Tongue (tissue), 2 donors: Measurements from ENCODE around the gene PHYH.

- RAMPAGE, long total RNA, result no peak
These were observed 44.5 kb upstream of the ECHDC3 start for GRCh38 chr10:11697570-11698190.

DNA sequence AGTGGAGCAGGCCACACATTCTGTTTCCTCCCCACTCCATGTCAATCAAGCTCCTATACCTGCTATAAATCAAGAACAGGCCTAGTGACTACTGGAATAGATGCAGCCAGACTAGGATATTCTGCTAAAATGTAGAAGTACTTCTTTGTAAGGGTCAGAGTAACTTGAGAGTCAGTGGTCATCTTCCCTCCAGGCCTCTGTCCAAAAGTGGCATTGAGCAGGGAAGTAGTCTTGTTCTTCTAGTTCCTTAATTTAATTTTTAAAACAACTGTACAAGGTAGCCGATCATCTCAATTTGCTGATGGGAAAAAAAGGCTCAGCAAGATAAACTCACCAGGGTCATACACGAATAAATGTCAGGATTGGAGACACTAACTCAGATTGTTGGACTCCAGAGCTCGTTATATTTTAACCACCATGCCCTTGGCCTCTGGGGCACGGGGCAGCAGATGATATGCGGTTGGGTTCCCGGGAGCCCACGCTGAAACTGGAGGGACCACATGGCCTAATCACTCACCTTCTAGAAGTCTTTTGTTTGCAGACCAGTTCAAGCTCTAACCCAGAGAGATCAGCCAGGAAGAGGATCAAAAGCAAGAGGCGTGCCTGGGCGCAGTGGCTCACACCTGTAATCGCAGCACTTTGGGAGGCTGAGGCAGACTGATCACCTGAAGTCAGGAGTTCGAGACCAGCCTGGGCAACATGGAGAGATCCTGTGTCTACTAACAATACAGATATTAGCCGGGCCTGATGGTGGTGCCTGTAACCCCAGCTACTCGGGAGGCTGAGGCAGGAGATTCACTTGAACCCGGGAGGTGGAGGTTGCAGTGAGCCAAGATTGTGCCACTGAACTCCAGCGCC, 42.7 kb upstream of the ECHDC3 start:
- RAMPAGE, long total RNA, result no peak

DNA sequence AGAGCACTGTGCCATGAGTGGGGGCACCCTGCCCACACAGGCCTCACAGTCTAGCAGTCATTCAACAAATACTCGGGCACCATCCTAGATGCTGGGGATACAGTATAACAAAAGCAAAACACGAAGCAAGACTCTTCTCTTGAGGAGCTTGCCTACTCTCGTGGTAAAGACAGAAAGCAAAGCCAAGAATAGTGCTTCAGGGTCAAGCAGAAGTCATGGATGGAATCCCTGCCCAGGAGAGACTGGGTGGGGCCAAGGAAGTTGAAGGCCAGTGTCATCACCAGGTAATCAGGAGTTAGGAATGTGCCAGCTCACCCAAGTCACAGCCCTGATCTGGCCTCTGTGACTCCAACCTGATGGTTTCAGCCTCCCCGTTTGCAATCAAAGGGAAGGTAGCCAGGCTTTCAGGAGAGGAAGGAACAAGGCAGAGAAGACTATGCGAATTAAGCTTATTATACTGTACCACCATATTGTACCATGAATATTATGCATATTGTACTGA, 58.9 kb downstream of the PROSER2 start:
- RAMPAGE, long total RNA, result no peak

DNA sequence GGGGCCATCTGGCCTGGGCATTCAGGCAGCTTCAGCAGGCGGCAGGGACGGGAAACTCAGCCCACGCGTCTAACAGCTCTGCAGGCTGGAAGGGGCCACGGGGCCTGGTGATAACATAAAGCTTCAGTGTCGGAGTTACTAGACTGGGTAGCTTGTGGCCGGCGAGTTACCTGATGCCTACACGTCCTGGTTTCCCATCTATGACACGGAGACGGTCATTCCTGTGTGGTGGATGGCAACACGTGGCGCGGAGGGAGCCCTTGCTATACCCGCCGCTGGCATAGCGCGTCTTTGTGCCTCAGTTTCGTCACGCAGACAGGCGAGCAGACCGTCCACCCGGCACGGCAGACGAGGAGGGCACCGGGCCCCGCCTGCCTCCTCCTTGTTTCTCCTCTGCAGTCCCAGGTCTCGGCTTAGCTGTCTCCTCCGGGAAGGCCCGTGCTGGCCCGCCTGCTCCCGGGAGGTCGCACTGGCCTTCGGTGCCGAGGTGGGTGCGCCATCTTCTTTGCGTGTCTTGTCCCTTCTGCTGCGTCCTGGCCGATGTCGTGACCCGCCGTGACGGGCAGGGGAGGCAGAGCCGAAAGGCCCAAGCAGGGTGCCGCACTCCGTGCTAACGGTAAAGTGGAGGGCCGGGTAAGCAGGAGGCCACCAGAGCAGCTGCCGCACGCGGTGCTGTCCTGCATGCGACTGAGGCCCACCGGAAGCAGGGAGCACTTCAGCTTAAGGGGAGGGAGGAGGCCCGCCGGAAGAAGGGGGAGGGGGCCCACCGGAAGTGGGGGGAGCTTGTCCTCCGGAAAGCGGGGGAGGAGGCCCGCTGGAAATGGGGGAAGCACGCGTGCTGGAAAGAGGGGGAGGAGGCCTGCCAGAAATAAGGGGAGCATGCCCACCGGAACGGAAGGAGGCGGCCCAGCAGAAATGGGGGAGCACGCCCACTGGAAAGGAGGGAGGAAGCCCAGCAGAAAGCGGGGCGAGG, 71.1 kb downstream of the PROSER2 start:
- RAMPAGE, long total RNA, result no peak

DNA sequence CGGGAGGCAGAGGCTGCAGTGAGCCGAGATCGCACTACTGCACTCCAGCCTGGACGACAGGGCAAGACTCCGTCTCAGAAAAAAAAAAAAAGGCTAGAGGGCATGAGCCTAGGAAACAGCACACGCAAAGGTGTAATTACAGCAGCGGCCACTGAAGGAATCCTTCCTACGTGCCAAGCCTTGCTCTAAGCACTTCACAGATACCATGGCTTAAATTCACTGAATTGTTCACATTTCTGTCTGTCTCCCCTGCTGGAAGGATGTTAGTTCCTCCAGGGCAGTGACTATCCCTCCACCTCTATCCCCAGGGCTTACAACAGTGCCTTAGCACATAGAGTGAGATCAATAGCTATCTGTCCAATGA, 92.9 kb downstream of the PROSER2 start:
- RAMPAGE, long total RNA, result no peak

DNA sequence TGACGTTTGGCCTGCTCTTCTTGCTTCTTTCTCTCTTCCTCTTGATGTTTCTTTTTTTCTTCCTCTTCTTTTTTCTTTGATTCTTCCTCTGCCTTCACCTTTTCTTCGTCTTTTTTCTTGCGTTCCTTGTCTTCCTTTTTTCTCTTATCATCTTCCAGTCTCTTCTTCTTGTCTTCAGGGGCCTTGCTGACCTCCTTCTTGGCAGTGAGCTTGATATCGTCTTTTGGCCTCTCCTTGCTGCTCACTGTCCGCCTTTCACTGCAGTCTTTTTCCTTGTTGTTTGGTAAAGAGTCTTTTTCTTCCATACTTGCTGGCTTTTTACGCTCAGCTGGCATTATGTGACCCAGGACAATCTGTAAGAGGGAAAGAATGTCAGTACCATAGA, 7.5 kb downstream of the UPF2 start:
- RAMPAGE, long total RNA, result no peak

- RAMPAGE, long total RNA, result no peak
These were observed 11.4 kb upstream of the UPF2 start for GRCh38 chr10:12054063-12054345.

DNA sequence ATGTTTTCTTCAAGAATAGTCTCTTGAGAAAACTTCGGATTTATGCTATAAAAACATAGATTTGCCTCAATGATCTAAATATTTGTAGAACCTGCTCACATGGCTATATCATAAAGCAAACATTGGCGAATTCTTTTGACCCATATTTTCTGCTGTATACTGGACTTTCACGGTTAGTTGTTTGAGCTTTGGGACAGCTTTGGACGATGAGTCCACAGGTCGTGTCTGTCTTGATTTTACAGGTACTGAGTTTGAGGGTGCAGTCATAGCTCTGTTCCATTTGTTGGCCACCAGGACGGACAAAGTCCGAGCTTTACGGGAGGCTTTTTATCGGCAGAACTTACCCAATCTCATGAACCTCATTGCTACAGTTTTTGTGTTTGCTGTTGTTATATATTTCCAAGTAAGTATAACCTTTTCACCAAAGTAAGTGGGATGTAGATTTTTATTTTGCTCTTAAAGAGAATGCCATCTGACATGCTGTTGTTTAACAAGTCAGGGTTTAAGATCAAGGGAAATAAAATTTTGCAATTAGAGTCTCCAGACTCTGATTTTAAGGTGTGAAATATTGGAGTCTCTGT, 27.3 kb downstream of the SEC61A2 start:
- RAMPAGE, long total RNA, result no peak

DNA sequence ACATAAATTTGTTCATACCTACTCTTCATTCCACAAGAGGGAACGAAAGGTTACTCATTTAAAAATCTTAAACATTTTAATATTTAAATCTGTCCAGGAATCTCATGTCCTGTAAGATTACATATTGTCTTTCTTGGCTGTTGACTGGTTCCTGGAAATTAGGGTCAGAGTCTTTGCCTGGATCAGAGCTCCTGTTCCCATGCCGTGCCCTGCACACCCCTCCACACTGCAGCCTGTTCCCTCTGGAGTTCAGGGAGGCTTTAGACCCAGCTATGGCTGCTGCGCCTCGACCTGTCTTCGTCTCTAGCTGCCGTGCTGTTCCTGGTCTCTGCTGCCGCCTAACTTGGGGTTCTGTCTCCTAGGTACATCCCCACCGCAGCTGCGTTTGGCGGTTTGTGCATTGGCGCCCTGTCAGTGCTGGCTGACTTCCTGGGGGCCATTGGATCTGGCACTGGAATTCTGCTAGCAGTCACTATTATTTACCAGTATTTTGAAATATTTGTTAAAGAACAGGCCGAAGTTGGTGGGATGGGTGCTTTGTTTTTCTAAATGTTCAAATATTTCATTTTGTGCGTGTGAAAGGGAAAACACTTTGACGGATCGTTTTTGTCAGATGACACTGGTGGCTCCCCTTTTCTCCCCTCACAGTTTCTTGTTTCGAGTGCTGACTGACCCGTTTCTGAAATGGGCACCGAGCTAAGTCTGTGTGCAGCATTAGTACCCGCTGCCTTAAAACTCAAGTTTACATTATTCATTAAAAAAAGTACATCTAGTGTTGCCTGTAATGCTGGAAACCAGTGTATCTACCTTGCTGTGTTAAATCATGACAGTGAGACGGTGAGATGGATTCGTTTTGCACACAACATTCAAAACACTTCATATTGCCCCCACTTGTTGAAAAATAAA, 31.5 kb downstream of the NUDT5 start:
- RAMPAGE, long total RNA, result no peak

GRCh38 chr10:12270814-12271361, 74.9 kb downstream of the CDC123 start:
- RAMPAGE, long total RNA, result no peak

- RAMPAGE, long total RNA, result no peak
These were observed 1.3 kb upstream of the CAMK1D start for GRCh38 chr10:12348100-12348369.

DNA sequence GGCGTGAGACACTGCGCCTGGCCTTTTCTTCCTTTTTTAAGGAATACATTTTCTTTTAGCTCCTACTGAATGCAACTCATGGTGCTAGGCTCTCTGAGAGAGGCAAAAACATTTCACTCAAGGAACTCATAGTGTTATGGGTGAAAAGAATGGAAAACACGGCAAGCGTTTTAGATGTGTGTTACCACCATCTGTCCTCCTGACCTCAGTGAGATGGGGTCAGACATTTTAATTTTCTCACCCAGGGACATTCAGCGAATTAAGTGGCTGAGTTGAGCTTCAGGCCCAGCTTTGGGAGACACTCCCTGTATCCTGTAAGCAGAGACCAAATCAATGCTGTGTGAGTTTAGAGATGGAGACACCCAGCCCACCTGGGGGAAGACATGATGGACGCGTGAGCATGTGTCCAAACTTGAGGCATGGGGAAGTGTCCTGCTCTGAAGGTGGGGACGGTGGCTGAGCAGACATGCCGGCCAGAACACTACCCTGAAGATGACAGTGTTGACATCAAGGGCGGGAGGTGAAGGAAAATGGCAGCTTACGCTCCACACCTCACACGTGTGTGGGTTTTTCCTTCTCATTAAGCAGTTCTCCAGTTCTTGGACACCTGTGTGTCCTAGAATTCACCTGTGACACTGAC, 44.1 kb downstream of the CAMK1D start:
- RAMPAGE, long total RNA, result no peak

GRCh38 chr10:12590950-12591728, 241.8 kb downstream of the CAMK1D start:
- RAMPAGE, long total RNA, result no peak

- RAMPAGE, long total RNA, result no peak
These were observed 256.5 kb downstream of the CAMK1D start for GRCh38 chr10:12605494-12606522.

- RAMPAGE, long total RNA, result no peak
These were observed 295.1 kb downstream of the CCDC3 start for GRCh38 chr10:12706311-12706995.

GRCh38 chr10:12720362-12720770, 281.1 kb downstream of the CCDC3 start:
- RAMPAGE, long total RNA, result no peak

- RAMPAGE, long total RNA, result no peak
These were observed 258.9 kb downstream of the CCDC3 start for GRCh38 chr10:12742464-12743111.

DNA sequence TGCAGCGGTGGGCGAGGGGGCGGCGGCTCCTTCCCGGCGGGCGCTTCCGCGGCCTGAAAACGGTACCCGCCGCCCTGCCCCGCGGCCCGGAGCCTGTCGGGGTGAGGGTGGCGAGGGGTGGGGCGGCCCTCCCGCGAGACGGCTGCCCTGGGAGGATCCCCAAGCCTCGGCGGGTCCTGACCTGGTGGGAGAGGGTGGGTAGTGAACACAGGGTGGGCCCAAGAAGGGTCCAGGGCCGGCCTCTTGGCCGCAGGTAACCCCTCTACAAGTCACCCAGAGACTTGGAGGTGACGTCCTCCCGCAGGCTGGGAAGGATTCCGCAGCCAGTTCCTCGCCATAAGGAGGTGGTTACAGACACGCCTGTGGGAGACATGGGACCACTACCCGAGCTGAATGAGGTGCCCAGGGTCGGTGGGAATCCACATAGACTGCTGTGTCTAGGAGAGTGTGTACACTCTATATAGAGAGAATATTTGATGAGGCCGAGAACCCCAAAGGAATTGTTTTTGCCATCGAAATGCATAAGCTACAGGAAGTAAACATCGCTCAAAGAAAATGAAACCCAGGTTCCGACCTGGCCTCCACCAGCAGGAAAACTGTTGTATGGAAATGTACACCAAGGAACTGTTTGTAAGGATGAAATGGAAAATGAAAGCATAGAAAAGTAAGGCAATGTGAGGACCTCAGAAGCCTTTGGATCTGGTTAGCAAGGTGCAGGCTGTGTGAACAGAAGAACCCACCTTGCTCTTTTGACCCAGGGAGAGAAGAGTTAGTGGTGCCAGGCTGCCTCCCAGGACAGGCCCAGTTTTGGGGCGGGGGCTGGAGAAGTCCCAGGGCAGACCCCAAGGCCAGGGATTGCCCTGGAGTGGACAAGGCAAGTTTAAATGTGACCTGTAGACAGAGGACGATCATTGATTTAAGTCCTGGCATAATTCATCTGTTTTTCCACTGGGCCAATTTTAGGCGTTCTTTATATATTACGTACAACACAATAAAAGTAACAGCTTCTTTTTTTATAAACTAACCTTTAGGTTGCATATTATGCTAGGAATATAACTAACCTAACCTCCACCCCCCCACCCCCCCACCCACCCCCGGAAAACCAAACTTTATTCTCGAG, 719 bp downstream of the OPTN start:
- RAMPAGE, long total RNA, result no peak

GRCh38 chr10:13271475-13272080, 28.3 kb downstream of the PHYH start:
- RAMPAGE, long total RNA, result no peak

DNA sequence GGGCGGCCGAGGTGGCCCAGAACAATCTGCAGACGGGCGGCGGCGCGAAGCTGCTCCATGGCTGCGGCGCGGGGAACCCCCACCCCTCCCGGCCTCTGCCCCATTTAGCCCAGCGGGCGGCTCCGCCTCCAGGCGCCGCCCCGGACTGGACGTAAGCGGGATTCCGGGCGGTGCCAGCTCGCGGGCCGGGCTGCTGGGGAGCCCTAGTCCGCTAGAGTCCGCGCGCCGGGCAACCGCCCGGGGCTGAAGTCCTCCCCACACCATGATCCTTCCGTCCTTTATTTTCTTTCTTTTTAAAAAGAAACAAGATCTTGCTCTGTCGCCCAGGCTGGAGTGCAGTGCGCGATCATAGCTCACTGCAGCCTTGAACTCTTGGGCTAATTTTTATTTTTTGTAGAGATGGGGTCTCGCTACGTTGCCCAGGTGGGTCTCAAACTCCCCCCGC, at the start of gene PHYH:
Gene PHYH, minus strand, starts transcription at position 81 of the 445 bp plus-strand sequence.
- RAMPAGE, long total RNA, result start-site peak on the minus strand centred at position 85 of the sequence, 11 bp wide, 813 and 381 reads in 2 replicates